Melanocyte of skin (primary cell): ENCODE data around the gene RER1.

DNA sequence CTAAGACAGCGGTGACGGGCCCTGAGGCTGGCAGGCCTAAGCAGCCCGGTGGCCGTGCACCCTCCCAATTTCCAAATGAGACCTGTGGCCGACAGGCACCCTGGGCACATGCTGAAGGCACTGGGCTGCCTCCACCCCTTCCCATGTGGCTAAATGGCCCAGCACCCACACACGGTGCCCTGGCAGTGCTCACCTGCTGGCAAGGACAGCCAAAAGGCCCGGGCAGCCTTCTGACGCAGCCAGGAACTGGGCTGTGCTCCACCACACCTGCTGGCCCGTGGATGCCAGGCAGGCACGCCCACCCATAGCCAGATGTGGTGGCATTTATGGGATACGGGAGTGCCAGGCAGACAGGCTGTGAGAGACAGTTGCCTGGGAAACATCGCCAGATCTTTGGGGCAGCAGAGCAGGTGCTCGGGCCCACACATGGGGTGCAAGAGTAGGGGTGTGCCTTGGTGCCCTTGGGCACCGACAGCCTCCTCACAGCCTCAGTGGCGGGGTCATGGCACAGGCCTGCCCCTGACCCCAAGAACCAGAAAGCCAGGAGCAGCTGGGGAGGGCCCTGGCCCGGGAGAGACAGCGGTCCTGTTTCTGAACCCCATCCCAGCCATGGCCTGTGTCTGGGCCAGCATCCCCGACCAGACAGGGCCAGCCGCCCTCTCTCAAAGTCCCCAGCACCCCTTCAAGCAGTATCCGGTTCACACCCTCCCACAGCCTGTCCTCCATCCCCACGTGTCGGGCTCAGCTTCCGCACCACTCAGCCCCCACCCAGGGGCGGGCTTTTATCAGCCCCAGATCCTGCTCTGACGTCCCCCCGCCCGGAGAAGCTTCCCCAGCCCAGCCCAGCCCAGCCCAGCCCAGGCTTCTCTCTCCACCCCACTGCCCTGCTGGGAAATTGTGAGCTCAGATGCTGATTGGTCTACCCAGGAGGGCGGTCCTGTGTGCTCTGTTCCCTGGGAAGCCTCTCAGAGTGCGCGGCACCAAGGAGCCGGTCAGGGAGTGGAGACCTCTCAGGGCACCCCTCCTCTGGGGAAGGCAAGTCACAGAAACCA is 4.3 kb upstream of the FAAP20 start:
- CAGE, long polyA plus RNA, 2 experiments: no peak in any of the 2 experiments

DNA sequence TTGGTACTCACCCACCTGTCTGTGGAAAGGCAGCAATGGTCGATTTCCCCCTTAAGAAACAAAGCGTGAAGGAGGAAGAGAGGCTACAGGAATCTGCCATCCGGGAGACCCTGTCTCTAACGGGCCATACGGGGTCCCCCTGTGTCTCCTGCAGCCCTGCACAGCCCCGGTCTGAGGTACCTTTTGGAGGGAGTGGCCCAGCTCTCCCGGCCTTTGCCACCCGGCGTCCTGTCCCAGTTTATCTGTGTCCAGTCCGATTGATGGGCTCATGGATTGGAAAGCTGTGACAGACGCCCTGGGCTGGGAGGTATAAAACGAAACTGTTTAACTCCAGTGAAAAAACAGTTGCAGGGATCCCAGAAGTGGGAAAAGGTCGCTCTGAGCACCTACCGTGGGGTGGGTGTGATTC is 11.6 kb upstream of the FAAP20 start:
- CAGE, long polyA plus RNA, 2 experiments: no peak in any of the 2 experiments

GRCh38 chr1:2230017-2230799 is 2.1 kb downstream of the SKI start:
- CAGE, long polyA plus RNA, 2 experiments: no peak in any of the 2 experiments

DNA sequence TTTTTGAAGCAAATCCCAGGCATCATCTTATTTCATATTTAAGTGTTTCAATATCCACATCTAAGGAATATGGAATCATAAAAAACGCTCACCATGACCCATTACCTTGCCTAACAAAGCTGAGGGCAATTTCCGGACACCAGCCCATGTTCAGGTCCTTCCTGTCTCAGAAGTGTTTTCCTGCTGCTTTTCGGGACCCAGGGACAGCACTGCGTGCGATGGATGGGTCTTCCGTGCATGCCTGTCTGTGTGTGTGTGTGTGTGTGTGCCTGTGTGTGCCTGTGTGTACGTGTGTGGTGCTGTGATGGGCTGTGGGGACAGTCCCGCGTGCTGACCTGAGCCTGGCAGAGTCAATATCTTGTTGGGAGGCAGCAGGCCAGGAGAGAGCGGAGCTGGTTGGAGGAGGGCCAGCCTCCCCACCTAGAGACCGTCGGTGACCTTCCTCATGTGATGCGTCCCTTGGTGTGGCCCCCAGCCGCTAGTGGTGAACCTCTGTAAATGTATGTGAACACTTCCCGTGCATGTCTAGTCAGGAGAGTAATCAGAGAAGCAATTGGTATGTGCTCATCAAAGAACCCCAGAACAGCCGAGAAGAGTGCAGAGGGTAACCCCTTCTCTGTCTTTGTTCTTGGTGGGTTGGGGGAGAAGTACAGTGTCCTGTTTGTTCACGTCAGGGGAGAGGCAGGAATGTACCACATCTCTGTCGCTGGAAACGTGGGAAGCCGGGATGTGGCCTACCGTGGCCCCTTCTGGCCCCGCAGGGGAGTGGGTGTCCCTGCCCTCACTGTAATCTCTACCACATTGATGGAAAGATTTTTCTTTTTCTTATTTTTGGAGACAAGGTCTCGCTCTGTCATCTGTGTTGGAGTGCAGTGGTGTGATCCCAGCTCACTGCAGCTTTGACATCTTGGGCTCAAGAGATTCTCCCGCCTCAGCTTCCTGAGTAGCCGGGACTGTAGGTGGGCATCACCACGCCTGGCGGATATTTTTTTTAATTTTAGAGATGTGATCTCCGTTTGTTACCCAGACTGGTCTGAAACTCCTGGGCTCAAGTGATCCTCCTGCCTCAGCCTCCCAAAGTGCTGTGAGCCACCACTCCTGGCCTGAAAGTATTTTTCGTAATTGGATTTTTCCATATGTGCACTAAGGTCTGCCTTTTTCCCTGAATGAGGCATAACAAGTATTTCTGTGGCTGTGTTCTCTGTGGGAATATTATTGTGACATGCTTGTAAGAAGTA is 14.0 kb downstream of the SKI start:
- CAGE, long polyA plus RNA, 2 experiments: no peak in any of the 2 experiments

- CAGE, long polyA plus RNA, 2 experiments: no peak in any of the 2 experiments
Measured at GRCh38 chr1:2246108-2246975, 18.2 kb downstream of the SKI start.

DNA sequence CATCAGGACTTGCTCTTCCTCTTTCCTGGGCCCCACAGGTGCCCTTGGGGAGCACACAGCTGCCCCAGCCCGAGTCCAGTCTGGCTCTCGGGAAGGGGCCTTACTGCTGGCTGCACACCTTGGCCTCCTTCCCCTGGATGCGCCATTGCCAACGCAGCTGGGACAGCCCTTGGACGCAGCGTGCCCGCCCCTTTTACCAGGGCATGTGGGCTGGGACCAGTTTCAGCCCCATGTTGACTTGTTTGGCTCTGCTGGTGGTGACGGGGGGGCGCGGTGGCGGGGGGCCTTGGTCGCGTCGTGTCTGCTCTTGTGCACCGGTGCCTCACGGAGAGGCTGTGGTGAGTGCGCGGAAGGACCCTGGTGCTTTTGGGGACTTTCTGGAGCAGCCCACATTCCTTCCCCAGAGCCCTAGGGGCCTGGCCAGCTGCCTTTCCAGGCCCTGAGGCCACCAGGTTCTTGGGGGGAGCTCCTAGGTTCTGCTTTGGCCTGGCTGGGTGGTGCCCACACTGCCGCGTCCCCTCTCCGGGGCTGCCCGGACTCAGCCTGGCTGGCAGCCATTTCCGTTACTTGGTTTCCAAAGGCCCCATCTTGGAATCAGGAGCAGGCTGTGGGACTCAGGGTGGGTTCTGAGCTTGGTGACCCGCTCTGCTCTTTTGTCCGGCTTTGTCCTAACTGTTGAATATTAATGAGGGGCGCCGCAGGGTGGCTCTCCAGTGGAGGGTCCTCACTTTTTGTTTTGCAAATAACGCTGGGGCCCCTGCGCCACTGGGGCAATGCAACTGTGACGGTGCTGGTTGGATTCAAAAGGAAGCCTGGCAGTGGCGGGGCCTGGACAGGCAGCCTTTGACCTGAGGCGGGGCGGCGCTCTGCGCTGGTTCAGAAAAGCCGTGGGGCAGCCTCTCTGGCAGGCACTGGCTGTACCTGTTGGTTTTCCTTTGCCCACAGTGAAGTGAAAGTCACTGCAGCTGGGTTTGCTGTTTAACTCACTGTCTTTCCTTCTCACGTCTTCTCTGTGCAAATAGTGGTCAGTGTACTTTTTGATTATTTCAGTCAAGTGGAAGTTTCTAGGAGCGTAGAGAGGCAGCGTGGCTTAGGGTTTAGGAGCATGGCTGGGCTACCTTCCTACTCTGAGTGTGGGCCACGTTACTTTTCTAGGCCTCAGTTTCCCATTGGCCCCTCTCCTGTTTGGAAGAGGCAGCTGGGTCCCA is 20.0 kb downstream of the SKI start:
- CAGE, long polyA plus RNA, 2 experiments: no peak in any of the 2 experiments

DNA sequence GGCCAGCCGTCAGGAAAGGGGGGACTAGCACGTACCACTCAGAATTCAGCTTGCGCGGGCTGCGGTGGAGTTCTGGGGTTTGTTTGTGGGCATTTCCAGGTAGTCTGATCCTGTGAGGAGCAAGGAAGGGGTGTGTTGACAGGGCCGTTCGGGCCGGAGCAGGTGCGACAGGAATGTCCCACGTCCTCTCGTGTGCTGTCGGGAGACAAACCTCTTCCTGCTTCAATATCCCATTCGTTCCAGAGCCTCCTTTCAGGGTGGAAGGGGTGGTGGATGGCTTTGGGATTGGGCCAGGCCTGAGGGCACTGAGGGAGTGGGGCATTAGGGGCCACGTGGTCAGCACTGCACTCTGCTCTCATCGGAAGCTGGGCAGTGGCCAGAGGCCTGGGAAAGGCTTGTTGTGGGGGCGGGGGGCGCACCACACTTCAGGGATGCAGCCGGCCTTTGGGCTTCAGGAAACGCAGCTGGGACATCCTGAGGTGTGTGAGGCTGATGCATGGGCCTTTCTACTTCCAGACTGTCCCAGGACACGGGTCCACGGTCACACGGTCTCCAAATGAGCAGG is 39.2 kb downstream of the SKI start:
- CAGE, long polyA plus RNA, 2 experiments: no peak in any of the 2 experiments

GRCh38 chr1:2296066-2296467 is 67.9 kb downstream of the SKI start:
- CAGE, long polyA plus RNA, 2 experiments: no peak in any of the 2 experiments

DNA sequence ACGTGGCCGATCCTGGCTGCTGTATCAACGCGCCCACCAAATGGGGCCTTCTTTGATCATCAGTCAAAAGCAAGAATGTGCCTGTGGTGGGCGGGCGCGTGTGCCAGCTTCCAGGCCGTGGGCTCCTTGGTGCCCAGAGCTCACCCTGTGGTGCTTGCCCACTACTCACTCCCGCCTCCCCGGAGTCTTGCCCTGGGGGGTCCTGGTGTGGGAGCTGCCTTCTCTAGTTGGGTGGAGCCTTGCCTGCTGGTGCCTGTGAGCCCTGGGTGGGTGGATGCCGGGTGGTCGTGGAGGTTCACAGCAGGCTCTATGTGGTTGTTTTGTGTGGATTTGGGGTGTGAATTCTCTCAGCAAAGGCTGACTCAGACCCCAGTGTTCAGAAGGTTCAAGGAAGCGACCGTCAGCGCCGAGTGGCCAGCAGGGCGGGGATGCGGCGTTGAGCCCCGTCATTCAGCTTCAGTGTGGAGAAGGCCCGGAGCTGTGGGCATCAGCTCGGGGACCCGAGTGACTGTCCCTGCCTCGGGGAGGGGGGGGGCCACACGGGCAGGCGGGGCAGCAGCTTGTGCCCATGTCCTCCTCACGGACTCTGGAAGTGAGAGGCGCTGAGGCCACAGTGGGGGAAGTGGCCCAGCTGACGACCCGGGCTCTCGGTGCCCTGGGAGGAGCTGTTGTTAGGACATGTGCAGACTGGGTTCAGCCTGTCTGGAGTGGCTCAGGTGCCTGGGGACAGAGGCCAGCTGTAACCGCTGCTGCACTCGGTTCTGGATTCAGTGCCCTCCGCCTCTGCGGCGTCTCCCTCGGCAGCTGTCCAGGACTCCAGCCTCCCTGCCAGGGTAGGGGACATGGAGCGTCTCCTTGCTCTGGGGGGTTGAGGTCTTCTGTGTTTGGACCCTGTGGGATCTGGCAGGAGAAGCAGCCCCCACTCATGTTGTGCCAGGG is 70.9 kb downstream of the SKI start:
- CAGE, long polyA plus RNA, 2 experiments: no peak in any of the 2 experiments

DNA sequence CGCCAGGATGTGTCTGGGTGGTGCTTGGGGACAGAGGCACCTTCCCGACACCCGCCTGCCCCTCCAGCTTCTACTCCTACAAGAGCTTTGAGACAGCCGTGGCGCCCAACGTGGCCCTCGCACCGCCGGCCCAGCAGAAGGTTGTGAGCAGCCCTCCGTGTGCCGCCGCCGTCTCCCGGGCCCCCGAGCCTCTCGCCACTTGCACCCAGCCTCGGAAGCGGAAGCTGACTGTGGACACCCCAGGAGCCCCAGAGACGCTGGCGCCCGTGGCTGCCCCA is 75.6 kb downstream of the SKI start:
- CAGE, long polyA plus RNA, 2 experiments: no peak in any of the 2 experiments

DNA sequence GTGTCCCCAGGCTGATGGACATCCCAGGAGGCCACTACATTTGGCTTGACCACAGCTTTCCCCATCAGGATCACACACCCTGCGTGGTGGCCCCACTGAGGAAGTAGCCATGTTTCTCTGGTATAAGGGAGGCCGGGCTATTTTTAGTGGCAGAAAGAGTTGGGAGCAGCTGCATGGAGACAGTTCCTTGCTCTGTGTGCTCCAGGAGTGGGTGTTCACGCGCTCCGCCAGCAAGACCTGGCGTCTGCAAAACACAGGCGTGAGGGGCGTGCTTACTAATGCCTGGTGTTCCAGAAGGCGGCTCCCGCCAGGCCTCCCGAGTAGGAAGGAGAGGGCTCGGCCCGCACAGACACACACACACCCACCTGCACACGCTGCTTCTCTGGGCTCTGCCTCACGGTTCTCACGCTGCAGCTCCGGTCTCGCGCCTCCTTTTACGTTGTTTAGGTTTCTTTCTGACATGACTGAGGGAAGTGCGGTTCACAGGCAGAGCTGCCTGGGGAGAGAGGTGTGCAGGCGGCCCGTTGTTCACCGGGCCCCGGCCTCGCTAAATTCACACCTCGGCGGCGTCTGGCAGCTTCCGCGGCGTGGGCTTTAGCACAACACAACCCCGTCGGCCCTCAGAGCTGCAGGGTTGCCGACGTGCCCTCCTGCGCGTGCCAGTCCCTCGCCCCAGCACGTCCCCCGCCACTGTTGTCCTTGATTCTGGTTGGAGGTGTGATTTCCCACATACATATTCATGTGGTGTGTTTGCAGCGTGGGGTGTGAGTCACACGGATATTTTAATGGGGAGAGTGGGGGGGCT is 76.9 kb downstream of the SKI start:
- CAGE, long polyA plus RNA, 2 experiments: no peak in any of the 2 experiments

DNA sequence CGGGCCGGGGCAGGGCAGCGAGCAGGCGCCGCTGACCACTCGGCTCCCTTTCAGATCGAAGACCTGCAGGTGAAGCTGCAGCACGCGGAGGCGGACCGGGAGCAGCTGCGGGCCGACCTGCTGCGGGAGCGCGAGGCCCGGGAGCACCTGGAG is 78.3 kb downstream of the SKI start:
- CAGE, long polyA plus RNA, 2 experiments: no peak in any of the 2 experiments

GRCh38 chr1:2309523-2310923 is 81.3 kb downstream of the MORN1 start:
- CAGE, long polyA plus RNA, 2 experiments: no peak in any of the 2 experiments

- CAGE, long polyA plus RNA, 2 experiments: start-site peak on the plus strand in 1 of 2 experiments, at chr1:2391794-2391892 at its widest, 240 to 1,019 reads per replicate
Measured at GRCh38 chr1:2391417-2392222, at the start of gene RER1. Gene RER1, plus strand, starts transcription at chr1:2391841.

GRCh38 chr1:2406833-2407510 is 5.4 kb downstream of the PEX10 start:
- CAGE, long polyA plus RNA, 2 experiments: no peak in any of the 2 experiments

DNA sequence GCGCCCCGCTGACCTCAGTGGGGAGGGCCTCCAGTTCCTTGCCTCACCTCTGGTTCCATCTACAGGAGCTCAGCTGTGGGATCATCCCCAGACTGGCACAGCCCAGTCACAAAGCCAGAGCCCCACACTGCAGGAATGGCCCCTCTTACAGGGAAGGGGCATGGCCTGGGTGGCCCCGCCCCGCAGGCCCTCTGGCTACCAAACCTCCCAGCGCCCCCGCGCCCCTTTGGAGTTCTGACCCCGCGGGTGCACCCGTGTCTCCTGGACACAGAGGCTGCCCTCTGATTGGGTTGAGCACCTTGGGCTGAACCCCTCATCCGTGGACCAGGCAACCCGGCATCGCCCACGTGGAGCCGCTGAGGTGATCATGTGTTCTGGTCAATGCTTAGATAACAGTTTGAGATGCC is 1.4 kb upstream of the PEX10 start:
- CAGE, long polyA plus RNA, 2 experiments: no peak in any of the 2 experiments

GRCh38 chr1:2477925-2478652 is 2.0 kb downstream of the PLCH2 start:
- CAGE, long polyA plus RNA, 2 experiments: no peak in any of the 2 experiments

GRCh38 chr1:2522289-2522599 is 4.2 kb downstream of the PANK4 start:
- CAGE, long polyA plus RNA, 2 experiments: no peak in any of the 2 experiments

- CAGE, long polyA plus RNA, 2 experiments: no peak in any of the 2 experiments
Measured at GRCh38 chr1:2543466-2544225, 12.5 kb upstream of the TNFRSF14 start.

DNA sequence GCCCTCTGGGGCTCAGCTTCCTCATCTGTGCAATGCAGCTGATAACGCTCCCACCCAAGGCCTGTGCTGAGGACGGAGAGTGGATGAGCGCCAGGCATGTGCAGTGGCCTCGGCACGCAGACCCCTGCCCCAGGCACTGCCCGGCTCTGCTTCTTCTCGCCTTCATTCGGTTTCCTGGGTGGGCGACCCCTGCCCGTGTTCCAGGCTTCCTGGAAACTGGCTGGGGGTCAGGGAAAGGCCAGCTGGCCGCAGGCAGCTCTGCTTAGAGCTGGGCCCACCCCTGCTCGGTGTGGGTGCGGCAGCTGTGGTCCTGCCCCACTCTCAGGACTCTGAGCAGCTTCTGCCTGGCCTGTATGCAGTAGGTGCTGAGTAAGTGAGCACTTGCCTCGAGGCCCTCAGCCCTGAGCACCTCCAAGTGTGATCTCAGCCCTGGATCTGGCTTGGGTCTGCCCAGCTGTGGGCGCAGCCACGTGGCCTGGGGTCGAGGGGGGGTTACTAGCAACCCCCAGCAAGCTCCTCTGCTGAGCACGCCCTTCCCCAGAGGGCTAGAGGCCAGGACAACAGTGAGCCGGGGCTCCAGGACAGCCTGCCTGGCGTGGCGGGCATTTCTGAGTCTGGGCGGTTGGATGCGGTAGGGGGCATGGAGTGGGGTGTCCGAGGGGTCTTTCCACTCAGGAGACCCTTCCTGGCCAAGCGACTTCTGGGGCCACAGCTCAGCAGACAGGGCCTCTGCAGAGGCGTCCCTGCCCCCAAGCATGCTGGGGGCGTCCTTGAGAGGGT is 11.8 kb upstream of the TNFRSF14 start:
- CAGE, long polyA plus RNA, 2 experiments: no peak in any of the 2 experiments